ENCODE measurements around a stretch of chr10.

DNA sequence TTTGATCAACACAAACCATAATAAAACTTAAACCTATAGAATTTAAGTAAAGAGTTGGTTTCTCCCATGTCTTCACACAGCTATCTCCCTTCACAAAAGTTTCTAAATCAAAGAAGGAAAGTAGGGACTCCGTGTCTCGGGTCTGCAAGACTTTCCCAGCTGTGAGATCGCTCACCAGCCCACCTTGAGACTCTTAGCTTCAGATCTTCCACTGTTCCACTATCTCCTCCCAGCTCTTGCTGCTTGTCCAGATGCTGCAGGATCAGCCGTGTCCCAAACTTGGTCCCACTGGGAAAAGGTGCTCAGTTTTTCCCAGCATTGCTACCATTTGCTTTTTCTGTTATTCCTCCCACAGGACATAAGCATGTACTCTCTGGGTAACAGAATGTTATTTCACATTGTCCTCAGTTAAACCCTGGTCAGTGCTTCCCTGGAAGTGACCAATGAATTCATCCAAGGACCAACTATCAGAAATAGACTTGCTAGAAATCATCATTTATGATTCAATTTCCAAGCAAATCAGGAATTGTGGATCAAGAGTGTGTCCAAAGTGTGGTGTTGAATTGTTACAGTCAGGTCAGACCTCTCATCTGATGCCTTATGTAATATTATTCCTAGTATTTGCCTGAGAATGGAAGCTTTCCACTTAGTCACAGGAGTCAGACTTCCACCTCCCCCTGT lies 179.1 kb upstream of the ZNF32 start:
- RRBS, 2 experiments = no CpG with 5 or more reads among the region's 4 CpGs

GRCh38 chr10:43972234-43972494 lies 323.5 kb upstream of the ZNF32 start:
- RRBS, 2 experiments = no CpG with 5 or more reads among the region's 4 CpGs

DNA sequence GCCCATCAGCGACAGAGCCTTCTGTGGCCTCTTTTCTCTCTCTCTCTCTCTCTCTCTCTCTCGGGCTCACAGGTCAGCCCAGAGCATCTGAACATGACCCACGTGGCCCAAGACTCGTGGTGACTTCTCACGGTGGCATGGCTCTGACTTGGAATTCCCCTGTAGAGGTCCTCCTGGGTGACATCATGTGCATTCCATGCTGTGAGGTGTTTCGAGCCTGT lies 359.5 kb upstream of the ZNF32 start:
- RRBS, 2 experiments = no CpG with 5 or more reads among the region's 6 CpGs

DNA sequence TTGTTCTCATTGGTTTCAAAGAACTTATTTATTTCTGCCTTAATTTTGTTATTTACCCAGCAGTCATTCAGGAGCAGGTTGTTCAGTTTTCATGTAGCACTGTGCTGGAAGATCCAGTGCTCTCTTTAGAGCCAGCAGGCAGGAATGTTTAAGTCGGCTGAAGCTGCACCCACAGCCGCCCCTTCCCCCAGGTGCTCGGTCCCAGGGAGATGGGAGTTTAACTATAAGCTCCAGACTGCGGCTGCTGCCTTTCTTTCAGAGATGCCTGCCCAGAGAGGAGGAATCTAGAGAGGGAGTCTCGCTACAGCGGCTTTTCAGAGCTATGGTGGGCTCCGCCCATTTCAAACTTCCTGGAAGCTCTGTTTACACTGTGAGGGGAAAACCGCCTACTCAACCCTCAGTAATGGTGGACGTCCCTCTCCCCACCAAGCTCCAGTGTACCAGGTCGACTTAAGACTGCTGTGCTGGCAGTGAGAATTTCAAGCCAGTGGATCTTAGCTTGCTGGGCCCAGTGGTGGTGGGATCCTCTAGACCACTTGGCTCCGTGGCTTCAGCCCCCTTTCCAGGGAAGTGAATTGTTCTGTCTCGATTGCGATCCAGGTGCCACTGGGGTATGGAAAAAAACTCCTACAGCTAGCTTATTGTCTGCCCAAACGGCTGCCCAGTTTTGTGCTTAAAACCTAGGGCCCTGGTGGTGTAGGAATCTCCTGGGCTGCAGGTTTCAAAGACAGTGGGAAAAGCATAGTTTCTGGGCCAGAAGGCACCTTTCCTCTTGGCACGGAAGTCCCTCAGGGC lies 135.4 kb downstream of the CXCL12 start:
- RRBS, 2 experiments = no CpG with 5 or more reads among the region's 15 CpGs

DNA sequence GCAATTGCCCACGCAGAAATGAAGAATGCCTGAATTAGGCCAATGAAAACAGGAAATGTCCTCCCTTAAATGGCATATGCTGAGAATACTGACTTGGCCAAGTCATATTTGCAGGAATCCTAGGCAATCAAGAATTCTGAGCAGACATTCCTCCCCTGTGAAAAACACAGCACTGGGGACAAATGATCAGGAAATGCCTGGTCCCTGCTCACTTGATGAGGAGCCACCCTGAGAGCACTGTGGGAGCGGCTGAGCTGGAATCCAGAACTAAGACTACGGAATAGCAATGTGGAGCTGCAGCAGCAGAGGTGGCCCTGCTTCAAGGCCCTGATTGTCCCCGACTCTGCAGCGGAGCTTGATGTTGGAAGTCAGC lies 184.7 kb upstream of the CXCL12 start:
- RRBS, 2 experiments = no CpG with 5 or more reads among the region's 5 CpGs

- RRBS, 2 experiments = no CpG with 5 or more reads among the region's 9 CpGs
These were observed 191.9 kb upstream of the CXCL12 start for GRCh38 chr10:44576600-44577350.

DNA sequence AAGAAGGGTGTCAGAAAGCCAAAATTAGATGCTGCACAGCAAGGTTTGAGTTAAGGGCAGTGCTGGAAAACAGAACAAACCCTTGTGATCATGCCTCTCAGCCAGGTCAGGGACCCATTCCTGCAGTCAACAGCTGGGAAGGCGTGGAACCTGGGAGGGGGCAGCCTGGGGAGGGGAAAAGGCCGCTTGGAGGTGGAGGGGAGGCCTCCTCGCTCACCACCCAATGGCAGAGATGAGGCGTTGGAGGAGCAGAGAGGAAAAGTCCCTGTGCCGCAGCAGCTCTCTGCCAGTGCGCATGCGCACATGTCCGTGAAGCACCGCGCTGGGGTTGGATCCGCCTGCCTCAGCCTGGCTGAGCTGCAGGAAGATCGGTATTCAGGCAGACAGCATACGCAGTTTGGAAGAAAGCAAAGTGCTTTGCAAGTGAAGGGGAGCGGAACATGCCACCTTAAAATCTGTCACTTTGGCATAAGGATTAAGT lies 32.5 kb upstream of the TMEM72 start:
- RRBS, 2 experiments = no CpG with 5 or more reads among the region's 14 CpGs

DNA sequence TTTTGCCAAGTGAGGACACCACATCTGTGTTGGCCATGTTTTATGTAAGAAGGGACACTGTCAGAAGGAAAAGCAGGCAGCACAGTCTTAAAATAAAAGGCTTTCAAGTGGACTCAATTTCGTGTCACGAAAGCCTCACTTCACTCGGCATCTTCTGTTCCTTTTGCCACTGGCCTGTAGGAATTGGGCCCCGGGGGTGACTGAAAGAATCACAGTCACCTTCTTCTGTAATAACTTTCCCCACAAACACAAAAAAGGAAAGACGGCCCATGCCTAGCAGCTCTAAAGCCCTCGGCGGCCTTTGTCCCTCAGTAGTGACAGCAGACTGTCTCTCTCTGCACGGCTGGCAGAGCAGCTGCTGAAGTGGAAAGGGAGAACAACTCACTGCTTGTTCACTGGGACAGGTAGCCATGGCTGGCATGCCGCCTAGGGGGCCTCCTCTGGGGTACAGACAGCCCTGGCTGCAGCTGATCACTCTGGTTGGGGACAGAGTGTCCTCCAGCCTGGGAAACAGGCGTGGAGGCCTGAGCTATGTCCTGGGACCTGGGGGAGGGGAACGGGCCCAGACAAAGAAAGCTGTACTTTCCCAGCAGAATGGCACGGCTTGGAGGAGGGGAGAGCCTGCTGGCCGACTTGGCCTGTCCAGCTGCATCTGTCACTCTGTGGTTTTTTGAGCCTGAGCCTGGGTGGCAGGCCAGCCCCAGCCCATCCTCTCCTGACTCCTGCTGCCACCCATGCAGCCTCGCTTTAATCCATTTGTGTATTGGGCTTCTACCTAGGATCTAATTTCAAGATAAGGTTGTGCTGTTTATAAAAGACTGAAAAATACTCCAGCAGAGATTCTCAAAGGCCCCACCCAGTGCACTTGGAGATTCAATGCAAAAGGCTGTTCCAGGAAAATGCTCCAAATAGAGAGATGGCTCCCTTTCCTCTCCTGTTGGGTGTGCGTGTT lies 4.5 kb downstream of the RASSF4 start:
- RRBS, 2 experiments = no CpG with 5 or more reads among the region's 15 CpGs

GRCh38 chr10:44968873-44969407 lies 9.3 kb downstream of the RASSF4 start:
- RRBS, 2 experiments = no CpG with 5 or more reads among the region's 6 CpGs

DNA sequence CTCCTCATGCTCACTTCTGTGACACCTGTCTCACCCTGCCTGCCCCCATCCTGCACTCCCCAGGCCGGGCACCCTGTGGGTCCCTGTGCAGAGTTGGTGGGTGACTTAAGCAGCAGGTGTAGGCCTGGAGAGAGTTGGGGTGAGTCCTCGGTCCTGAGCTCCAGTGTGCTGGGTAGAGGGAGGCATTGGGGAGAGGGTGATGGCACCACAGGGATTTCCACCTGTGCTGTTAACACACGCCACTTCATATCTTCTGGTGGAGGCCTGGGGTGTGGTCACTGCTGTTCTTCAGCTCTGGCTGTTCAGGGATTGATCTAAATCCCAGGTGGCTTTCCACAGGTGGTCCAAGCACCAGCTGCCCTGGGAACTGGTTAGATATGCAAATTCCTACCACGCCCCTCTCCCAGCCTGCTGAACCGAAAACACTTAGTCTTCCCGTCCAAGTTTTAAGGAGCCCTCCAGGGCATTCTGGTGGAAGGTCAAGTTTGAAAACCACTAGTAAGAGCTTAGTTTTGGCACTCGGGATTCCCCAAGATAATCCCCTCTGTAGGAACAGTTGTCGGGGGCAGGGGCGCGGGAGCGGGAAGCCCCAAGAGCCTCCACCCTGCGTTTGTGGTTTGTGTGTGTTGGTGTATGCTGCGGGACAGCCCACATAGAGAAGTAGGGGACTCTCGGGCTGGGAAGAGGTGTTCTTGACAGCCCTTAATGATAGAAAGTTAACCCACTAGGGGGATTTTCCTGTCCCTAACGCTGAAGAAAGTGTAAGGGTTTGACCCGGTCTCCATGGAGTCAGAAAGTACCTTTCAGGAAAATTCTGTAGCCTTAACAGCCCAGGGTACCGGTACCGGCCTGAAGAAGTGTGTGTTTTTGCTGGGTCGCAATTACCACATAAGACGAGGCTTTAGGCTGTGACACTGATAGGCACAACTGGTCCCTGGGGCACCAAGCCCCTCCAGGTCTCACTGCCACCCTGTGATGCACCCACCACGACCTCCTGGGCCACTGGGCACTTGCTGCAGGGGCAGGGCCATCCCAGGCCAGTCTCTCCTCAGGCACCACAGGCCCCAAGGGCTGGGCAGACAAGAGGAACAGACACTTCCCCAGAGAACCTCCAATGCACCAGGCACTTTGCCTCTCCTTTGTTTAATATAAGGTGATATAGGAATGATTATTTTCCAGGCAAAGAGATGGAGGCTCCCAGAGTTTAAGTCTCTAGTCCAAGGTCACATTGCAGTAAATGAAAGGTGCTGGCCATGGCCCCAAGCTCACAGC lies 5.0 kb downstream of the DEPP1 start:
- RRBS, 2 experiments = 36% methylated on average over 1 of the region's 21 CpGs; no CpG with 5 or more reads in 1 of the 2 experiments

GRCh38 chr10:44976299-44976737 lies 2.3 kb downstream of the DEPP1 start:
- RRBS, 2 experiments = no CpG with 5 or more reads among the region's 1 CpG

GRCh38 chr10:45330273-45330489 lies 14.8 kb upstream of the OR13A1 start:
- RRBS, 2 experiments = no CpG with 5 or more reads among the region's 1 CpG

GRCh38 chr10:45372920-45373501 lies 1.0 kb upstream of the ALOX5 start:
- RRBS, 2 experiments = no CpG with 5 or more reads among the region's 29 CpGs

- RRBS, 2 experiments = no CpG with 5 or more reads among the region's 17 CpGs
These were observed 626 bp downstream of the ALOX5 start for GRCh38 chr10:45374662-45375022.

GRCh38 chr10:45380854-45381370 lies 6.9 kb downstream of the ALOX5 start:
- RRBS, 2 experiments = no CpG with 5 or more reads among the region's 9 CpGs

DNA sequence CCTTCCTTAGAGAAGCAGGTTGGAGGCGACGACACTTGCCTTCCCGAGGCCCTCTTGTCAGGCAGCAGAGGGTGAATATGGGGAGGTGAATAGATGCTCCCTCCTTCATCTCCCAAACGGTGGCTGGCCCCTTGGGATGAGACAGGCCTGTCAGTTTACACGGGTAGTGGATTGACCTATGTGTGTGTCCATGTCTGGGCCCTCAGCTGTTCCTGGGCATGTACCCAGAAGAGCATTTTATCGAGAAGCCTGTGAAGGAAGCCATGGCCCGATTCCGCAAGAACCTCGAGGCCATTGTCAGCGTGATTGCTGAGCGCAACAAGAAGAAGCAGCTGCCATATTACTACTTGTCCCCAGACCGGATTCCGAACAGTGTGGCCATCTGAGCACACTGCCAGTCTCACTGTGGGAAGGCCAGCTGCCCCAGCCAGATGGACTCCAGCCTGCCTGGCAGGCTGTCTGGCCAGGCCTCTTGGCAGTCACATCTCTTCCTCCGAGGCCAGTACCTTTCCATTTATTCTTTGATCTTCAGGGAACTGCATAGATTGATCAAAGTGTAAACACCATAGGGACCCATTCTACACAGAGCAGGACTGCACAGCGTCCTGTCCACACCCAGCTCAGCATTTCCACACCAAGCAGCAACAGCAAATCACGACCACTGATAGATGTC lies 71.4 kb downstream of the ALOX5 start:
- RRBS, 2 experiments = no CpG with 5 or more reads among the region's 16 CpGs

DNA sequence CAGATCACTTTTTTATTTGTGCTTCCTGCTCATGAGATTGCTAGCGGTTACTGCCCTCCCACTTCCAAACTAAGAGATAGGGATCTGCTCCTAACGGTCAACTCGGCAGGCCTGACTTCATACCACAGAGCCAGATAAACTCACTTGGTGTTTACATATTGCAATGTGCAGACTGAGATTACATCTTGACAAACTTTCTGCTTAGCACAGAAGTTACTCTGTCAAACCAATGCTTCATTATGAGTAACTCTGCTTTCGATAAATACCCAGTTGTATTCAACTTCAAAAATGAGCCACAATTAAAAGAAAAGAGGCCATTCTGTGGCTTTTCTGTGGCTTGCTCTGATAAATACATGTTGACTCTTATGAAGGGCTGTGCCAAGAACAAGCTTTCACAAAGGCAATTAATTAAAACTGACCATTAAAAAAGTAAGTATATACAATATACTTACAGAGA lies 64.5 kb downstream of the MARCHF8 start:
- RRBS, 2 experiments = no CpG with 5 or more reads among the region's 4 CpGs

- RRBS, 2 experiments = no CpG with 5 or more reads among the region's 8 CpGs
These were observed 7.8 kb upstream of the TIMM23 start for GRCh38 chr10:45964232-45965070.

DNA sequence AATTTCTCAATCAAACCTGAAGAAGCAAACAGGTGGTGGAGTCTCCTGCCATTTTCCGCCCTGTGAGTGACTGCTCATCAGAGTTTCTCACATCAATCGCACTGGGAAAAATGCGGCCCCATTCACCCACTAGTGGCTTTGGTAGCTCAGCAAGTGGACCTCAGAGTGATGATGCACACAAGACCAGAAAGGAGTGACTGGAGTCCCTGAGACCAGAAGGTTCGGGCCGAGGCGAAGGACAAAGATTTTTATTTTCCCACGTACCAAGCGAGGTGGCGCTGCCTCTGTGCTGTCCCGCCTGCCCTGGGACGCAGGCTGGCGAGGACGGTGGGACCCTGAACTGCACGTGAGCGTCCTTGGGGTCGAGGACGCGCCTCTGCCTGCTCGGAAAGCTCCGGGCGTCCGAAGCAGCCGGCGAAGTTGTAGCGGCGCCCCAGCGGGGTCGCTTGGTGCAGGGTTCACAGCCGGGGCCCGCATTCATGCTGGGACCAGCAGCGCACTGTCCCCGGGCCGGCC lies 557 bp upstream of the TIMM23 start:
- RRBS, 2 experiments = no CpG with 5 or more reads among the region's 33 CpGs

GRCh38 chr10:45993763-45994091 lies 21.4 kb downstream of the TIMM23 start:
- RRBS, 2 experiments = no CpG with 5 or more reads among the region's 5 CpGs